A172 (cell line): ENCODE data around the genes FOXK1 and RADIL.

DNA sequence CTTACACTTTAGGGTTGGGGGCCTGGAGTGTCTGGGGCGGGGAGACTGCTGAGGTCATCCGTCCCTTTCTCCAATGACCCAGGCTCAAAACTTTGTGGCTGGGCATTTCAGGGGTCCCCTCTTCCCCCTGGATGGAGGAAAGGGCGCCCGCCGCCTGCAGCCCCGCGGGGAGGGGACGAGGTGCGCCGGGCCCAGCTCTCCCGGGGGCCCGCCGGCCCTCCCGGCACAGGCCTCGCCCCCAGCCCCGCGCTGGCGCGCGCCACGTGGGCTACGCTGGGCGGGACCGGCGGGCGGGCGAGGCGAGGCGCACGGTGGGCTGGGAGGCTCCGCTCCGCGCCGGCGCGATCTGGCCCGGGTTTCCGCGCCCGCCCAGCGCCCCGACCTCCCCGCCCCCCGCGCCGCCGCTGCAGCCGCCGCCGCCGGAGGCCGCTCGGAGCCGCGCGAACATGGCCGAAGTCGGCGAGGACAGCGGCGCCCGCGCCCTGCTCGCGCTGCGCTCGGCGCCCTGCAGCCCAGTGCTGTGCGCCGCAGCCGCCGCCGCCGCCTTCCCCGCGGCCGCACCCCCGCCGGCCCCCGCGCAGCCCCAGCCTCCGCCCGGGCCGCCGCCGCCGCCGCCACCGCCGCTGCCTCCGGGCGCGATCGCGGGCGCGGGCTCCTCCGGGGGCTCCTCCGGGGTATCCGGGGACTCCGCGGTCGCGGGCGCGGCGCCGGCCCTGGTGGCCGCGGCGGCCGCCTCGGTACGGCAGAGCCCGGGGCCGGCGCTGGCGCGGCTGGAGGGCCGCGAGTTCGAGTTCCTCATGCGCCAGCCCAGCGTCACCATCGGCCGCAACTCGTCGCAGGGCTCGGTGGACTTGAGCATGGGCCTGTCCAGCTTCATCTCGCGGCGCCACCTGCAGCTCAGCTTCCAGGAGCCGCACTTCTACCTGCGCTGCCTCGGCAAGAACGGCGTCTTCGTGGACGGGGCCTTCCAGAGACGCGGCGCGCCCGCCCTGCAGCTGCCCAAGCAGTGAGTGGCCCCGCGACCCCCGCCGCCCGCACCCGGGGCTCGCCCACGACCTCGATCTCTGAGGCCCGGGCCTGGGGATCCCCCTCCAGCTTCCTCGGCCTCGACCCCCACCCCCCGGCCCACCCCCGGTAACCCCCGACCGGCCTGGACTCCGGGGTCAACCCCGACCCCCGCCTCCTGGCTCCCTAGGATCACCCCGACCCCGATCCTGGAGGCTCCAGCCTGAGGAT is at the start of gene FOXK1:
Gene FOXK1 (plus strand): TSS at position 433 of the 1,236 bp plus-strand sequence.
- RAMPAGE, long total RNA = no peak

DNA sequence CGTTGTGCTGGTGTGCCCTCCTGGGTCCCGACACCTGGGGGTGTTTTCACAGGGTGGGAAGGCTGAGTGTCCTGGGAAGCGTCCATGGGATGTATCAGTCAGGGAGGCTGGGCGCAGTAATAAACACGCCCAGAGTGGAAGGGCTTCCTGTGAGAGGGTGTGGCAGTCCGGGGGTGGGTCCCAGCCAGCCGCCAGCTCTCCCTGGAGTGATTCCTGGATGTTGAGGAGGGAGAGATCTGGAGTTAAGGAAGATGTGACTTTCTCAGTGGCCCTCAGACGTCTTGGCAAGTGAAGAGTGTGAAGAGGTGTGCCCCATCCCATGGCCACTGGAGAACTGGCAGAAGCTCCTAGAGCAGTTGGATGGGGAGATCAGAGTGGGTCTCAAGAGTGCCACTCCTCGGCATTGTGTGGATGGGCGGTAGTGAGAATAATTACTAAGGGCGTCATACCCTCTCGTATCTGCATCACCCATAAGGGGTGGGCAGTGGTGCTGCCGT is 29.2 kb downstream of the FOXK1 start:
- RAMPAGE, long total RNA = no peak

DNA sequence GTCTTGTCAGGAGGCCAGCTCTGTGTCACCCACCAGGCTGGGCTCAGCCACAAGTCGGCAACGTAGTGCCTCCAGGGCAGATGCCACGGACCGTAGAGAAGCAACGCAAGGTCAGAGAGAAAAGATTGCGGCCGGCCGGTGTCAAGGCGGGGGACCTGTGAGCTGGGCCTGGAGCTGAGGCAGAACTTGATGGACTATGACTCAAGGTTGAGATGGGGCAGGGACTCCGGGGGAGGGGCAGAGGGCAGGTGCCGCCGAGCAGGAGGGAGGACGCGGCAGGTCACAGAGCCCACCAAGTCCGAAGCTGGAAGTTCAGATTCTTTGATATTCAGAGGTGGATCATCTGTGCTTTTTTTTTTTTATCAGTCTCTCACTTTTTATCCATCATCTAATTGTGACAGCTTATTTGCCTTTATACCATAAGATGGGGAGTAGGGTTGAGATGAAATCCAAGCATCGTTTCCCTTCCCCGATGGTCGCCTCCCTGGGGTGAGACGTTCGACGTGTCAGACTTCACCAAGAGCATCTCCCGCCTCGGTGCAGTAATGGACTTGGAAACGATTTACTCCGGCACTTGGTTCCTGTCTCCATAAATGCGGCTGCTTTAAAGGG is 29.7 kb downstream of the FOXK1 start:
- RAMPAGE, long total RNA = no peak

- RAMPAGE, long total RNA = no peak
Observed at GRCh38 chr7:4835583-4836178, 26.1 kb downstream of the PAPOLB start.

- RAMPAGE, long total RNA = no peak
Observed at GRCh38 chr7:4842156-4842864, 19.5 kb downstream of the PAPOLB start.

GRCh38 chr7:4881876-4882044 is 1.8 kb downstream of the RADIL start:
- RAMPAGE, long total RNA = no peak

- RAMPAGE, long total RNA = no peak
Observed at GRCh38 chr7:4882815-4883901, at the start of gene RADIL. RADIL (minus strand) TSS chr7:4883716.

- RAMPAGE, long total RNA = no peak
Observed at GRCh38 chr7:4998362-4999228, 39.6 kb upstream of the MMD2 start.

- RAMPAGE, long total RNA = no peak
Observed at GRCh38 chr7:5144322-5144820, 45.7 kb upstream of the WIPI2 start.

DNA sequence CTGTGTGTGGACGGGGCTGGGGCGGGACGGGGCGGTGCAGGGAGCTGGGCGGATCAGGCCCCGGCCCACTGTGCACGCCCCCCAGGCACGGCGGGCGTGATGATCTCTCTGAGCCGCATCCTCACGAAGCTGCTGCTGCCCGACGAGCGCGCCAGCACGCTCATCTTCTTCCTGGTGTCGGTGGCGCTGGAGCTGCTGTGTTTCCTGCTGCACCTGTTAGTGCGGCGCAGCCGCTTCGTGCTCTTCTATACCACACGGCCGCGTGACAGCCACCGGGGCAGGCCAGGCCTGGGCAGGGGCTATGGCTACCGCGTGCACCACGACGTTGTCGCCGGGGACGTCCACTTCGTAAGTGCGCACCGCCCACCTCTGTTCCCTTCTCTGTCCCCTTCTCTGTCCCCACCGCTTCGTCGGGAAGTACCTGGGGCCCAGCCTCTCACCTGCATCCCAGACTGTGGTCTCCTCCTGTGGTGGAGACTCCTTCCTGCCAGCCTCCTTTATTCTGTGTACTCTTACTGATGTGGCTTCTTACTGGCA is 14.2 kb downstream of the SLC29A4 start:
- RAMPAGE, long total RNA = no peak

- RAMPAGE, long total RNA = no peak
Observed at GRCh38 chr7:5332364-5333084, 49.8 kb downstream of the SLC29A4 start.

- RAMPAGE, long total RNA = no peak
Observed at GRCh38 chr7:5401392-5401921, 22.2 kb downstream of the TNRC18 start.

DNA sequence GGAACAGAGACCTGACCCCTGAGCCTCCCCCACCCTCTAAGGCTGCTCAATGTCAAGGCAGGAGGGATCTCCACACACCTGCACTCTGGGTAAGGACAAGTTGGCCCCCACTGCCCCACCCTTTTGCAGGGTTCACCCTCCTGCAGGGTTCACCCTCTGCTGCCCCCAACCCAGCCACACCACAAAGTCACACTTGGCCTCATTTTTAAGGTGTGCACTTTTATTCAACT is 3.5 kb downstream of the ACTB start:
- RAMPAGE, long total RNA = no peak

GRCh38 chr7:5581115-5581638 is 11.4 kb upstream of the FSCN1 start:
- RAMPAGE, long total RNA = no peak

- RAMPAGE, long total RNA = no peak
Observed at GRCh38 chr7:5597669-5598728, 5.4 kb downstream of the FSCN1 start.

DNA sequence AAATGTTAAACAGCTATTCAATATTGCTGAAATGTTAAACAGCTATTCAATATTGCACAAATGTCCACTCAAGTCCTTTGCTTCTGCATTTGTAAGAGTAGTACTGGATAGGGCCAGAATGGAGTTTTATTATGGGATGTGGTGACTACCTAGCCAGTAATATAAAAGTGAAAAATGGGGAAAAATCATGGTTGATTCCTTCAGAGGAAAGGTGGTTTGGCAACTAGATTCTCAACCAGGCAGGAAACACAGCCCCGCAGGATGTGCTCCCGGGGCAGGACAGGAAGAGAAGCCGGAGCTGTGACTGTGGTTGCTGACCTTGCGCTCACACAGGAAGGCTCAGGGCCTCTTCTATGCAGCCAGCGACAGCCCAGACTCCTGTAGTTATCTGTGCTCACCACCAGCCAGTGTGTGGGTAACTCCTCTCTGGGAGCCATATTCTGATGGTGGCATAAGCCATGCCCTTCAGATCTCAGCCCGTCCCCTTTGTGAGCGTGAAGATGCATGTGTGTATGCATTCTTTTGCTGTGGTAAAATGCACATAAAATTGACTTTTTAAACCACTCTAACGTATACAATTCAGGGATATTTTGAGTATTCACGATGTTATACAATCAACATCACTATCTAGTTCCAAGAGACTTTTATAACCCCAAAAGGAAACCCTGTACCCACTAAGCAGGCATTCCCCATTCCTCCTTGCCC is 50.7 kb downstream of the FSCN1 start:
- RAMPAGE, long total RNA = no peak

- RAMPAGE, long total RNA = no peak
Observed at GRCh38 chr7:5703094-5703688, 78.3 kb downstream of the RNF216 start.

GRCh38 chr7:5923561-5923891 is 25.0 kb downstream of the CCZ1 start:
- RAMPAGE, long total RNA = no peak

DNA sequence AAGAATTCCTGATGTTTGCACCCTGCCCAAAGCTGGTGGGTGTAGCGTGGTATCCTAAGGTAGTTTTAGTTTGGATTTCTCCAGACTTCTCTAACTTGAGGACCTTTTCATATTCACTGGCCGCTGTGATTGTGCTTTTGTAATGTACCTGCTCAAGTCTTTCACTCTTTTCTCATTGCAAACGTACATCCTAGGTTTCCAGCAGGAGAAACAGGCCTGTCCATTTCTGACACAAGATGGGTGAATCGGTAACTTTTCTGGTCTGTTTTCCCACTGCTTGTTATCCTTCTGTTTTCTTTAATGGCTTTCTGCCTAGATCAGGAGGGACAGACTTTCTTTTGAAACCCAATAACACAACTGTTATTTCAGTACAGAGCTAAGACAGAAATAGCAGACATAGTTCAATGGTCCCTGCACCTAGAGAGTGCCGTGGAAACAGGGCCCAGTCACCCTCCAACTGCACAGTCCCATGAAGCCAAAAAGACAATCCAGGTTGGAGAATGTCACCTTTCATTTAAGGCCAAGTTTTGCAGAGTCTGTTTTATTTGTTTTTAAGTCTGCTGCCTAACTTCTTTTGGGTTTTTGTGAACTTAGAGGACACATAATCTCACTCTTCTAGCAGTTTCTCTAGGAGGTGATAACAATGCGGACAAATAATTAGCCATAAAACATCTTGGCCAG is 2.4 kb downstream of the AIMP2 start:
- RAMPAGE, long total RNA = no peak

DNA sequence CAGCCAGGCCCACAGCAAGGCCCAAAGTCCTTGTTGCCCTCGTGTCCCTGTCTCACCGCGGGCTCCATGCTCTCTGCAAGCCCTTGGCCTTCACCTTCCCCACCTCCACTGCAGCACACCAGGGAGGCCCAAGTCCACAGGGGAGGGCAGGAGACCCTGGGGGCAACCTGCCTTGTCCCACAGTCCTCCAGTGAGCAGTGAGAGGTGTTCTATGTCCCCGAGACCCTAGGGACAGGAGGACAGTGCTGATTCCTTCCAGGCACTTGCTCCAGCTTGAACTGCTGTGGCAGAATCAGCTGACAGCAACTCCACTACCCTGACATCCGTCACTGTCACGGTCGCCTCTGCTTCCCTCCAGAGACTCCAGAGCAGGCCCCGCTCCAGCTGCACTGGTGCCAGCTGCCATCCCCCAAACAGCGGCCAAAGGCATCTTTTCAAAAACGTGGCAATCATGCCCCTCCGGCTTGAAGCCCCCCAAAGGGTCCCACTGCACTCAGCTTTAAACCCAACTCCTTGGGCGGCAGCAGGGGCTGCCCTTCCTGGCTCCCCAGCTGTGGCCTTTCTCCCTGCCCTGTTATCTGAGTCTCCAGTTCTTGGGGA is 62.5 kb downstream of the USP42 start:
- RAMPAGE, long total RNA = no peak